WTC11 (cell line): ENCODE measurements around a stretch of chr6.

GRCh38 chr6:209491-209854 lies 82.8 kb upstream of the DUSP22 start:
- PRO-cap, result no peak

- PRO-cap, result no peak
Observed at GRCh38 chr6:341864-342429, 49.6 kb upstream of the IRF4 start.

DNA sequence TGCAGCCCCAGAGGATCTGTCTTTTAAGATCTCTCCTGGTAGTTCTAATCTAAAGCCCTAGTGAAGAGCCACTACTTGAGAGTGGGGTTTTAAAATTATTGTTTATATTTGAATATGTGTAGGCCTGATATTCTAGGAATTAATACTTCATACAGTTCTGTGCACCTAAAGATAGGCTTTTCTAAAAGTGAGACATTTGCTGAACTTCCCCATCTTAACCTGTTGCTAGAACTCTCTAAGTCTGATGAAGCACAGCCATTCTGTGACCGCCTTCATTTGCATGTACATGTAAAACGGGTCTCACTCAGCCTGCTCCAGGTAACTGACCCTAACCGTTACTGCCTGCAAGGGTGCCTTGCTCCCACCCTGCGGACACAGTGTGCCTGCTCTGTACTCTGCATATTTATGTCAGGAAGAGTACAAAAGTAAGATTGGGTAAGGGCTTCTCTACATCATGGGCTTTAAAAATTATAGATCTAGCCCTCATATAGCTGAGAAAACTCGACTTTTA lies 44.3 kb upstream of the IRF4 start:
- PRO-cap, result no peak

- PRO-cap, result no peak
Observed at GRCh38 chr6:355712-356422, 35.7 kb upstream of the IRF4 start.

DNA sequence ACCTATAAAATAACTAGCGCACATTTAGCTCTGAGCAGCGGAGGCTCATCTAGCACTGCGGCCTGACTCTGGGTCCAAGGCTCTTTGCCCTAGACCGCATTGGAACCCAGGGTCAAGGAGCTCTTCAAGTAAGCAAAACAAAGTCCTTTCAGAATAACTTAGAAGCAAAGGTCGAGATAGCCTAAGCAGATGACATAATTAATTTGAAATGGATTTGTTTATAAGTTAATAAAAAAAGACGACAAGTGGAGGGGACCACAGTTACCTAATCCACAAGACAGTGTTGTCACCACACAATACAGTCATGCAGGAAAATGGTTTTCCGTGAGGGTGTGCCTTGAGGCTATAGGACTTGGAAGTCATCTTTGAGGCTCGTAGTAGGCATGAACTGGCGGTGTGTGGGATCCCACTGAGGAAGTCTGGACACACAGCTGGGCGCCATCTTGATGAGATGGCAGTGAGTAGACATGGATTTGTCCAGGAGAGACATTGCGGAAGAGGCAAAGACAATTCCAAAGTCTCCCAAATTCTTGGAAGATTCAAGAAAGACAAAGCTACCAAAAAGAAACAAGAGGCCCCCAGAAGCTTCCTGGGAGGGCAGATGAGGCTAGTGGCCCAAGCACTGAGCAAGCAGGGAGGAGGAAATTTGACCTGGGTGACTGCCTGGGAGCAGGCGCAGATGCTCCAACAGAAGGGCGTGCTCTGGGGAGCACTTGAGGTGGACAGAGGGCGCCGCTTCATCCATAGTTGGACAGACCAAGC lies 29.0 kb upstream of the IRF4 start:
- PRO-cap, result no peak

GRCh38 chr6:719368-719850 lies 26.5 kb upstream of the EXOC2 start:
- PRO-cap, result no peak

GRCh38 chr6:814394-814862 lies 121.5 kb upstream of the EXOC2 start:
- PRO-cap, result no peak

- PRO-cap, result no peak
Observed at GRCh38 chr6:1296193-1296453, 15.8 kb upstream of the FOXQ1 start.

DNA sequence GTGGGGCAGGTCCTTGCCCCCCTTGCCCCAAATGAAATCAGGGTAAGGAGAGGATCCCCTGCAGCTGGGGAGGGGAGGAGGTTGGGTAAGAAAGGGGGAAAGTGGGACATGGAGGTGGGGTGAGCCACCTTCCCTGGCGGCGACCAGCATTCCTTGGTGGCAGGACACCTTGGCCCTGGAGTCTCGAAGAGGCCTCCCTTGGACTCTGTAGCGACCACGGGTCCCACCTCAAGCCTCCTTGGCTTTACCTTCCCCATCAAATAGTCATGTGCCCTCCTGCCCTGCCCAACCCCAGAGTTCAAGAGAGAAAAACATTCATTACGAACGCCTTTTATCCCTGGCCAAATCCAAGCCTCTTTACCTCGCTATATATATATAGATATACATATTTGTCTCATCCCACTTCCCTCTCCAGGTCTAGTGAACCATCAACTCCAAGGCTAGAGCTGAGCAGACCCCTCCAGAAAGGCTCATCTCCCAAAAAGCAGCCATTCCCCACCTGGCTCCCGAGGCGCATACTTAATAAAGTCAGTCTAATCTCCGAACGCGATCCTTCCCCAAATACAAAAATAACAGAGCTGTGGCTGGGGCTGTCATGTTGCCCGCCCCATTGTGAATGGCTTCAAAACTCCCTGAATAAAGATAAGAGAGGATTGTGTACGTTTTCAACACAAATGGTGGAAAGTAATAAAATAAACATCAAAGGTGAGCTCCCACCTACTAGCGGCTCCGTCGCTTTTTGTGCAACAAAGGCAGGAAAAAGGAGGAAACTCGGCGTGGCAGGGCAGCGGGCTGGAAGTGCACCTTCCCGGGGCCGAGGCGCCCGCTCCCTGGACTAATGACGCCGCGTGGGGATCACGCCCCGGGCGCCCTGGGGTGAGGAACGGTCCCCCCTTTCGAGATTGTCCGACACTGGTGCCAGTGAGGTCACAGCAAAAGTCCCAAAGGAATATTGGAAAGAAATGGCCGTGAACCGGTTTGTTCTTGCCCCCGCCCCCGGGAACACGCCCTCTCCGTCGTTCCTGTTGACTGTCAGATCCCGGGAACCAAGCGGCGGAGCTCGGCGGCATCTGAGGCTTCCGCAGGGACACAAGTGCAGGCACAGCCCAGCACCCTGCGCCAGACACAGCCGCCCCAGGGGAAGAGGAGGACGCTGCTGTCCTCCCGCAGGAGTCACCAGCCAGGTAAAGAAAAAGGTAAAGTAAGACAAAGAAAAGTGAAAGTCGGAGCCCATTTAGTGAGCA lies 1.4 kb upstream of the FOXQ1 start:
- PRO-cap, result no peak

- PRO-cap, result no peak
Observed at GRCh38 chr6:1381546-1382855, 7.4 kb upstream of the FOXF2 start.

- PRO-cap, result no peak
Observed at GRCh38 chr6:1554552-1554838, 55.2 kb upstream of the FOXC1 start.

GRCh38 chr6:1778585-1778995 lies 168.9 kb downstream of the FOXC1 start:
- PRO-cap, result no peak

DNA sequence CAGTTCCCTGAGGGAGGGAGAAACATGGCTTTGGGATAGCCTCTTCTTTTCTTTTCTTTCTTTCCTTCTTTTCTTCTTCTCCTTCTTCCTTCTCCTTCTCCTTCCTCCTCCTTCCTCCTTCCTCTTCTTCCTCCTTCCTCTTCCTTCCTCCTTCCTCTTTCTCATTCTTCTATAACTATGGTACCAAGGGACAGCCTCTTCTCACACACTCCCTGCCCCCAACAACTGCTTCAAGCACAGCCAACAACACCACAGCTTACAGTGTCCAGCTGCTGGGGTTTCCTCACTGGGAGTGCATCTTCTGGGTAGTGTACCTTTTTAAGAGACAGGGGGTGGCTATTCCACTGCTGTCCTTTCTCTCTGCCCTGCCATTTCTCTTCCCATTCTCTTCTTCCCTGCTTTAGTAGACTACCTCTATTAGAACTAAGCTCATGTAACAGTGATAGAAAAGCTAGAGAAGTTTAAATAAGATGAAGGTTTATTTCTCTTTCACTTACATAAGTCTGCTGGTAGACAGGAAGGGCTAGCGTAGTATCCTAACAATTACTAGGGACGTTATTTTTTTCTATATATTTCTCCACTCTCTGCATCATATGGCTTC lies 249.3 kb downstream of the GMDS start:
- PRO-cap, result no peak

- PRO-cap, result no peak
Observed at GRCh38 chr6:2021473-2021875, 223.9 kb downstream of the GMDS start.

DNA sequence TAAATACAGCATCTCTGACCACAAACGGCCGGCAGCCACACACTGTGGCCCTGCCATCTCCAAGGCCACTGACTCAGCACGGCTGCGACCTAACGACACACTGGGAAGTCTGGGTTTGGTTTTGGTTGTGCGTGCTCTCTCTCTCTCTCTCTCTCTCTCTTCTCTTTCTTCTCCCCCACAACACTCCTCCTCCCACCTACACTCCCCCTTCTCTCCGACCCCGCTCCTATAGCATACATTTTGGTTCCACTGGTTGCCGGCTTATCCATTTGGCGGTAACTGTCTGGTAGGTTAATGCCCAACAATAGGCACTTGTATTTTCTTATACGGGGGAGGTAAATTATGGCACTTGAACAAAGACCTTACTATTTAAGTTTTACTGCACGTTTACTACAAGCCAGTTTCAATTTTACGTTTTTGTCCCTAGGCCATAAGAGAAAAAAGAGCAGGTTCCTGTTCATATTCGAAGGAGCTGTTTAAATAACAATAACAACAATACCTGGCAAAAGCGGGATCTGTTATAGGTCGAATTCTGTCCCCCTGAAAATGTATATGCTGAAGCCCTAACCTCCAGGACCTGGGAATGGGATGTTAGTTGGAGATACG lies 103.6 kb downstream of the GMDS start:
- PRO-cap, result no peak

GRCh38 chr6:2448495-2449059 lies 203.2 kb upstream of the GMDS start:
- PRO-cap, result no peak

- PRO-cap, result no peak
Observed at GRCh38 chr6:2630235-2630809, 120.4 kb downstream of the MYLK4 start.

DNA sequence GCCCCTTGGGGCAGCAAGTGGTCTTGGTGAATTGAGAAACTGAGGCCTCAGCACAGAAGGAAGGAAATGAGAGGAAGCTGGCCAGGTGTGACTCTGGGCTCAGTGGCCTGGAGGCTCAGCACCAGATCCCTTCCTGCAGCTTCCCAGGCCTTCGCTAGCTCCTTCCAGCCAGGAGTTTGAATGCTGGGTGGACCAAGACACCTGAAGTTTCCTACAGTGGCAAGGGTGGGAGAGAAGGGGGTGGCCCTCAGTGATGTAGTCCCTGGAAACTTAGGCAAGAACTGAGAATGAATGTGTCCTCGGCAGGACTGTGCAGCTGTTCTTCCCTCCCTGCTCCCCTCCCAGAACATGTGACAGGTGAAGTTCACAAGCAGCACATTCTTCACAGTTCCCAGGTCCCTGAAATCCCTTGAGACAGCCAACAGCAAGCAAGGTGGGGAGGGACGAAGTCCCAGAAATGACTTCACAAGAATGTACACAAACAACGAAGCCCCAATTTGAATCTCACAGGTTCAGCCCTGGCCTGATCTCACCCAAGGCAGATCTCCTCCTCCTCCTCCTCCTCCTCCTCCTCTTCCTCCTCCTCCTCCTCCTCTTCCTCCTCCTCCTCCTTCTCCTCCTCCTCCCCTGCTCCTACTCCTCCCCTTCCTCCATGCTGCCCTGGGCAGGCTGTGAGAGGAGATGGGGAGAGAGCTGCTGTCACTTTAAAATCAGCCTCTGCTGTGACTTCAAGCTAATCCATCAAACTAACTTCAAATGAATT lies 32.3 kb downstream of the WRNIP1 start:
- PRO-cap, result no peak

- PRO-cap, result no peak
Observed at GRCh38 chr6:2831462-2832216, 10.0 kb downstream of the SERPINB1 start.

- PRO-cap, result no peak
Observed at GRCh38 chr6:2900088-2901417, 2.6 kb downstream of the SERPINB9 start.